ENCODE measurements around a stretch of chr6.

DNA sequence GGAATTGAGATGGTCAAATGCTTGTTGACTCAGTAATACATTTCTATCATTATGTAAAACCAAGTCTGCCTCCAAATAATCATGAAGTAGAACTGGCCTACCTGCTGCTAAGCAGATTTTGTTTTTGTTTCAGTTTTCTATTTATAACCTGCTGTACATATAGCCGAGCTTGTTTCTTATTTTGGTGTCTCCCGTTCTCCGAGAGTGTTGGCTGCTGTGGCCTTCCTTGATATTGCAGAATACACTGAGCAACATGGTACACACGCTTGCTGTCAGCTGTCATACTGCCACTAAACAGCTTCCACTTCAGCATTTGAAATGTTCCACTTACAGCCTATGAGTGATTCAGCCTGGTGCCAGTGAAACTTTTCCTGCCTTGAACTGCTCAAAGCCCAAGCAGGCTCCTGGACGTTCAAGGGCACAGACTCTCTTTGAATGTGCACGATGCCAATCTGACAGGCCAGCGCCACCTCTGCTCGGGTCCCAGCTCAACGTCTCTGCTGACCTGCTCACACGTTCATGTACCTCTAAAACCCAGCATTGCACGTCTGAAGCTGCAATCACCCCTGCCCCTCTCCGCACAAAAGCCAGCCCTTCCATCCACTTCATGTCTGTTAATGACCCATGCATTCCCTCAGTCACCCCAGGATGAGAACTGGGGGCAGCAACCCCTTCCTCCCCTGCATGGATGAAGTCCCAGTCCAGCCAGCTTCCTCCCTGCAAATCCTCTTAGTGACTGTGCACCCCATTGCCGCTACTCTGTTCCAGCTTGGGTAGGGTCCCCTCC, 87.2 kb downstream of the PSMG4 start:
- RRBS = no CpG with 5 or more reads among the region's 13 CpGs

DNA sequence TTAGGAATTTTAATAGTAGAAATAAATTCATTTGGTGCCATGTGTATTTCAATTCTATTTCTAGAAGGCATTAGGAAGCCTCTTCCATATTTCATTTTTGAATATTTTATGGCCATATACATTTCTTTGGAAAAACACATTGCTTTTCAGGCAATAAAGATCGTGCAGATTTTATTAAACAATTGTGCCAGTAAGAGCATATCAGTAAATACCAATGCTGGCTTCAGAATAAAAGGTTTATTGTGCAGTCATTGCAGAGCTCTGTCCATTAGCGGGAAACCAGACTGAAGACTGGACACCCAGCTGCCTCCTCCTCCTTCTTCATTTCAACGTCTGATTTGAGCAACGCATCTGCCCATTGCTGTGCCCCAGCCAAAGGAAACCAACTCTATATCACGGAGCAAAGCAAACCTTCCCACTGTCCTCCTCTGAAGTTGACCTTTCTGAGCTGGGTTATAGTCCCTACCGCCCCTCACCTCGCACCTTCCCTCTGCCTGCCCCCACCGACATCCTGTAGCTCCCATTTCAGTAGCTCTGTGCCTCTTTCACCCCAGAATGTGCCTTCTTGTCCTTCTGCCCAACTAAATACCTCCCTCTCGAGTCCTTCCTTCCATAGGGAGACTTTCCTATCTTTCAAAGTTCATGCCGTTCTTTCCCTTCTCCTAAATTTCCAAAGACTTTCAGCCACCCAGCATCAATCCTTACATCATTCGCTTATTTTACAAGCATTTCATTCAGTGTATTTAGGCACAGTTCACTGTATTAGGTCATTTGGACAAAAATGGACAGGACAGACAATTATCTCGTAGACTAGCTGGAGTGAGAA, 80.7 kb downstream of the SLC22A23 start:
- RRBS = no CpG with 5 or more reads among the region's 12 CpGs

- RRBS = no CpG with 5 or more reads among the region's 12 CpGs
Observed at GRCh38 chr6:3379376-3380043, 77.3 kb downstream of the SLC22A23 start.

GRCh38 chr6:3386156-3387196, 70.4 kb downstream of the SLC22A23 start:
- RRBS = no CpG with 5 or more reads among the region's 20 CpGs

- RRBS = no CpG with 5 or more reads among the region's 5 CpGs
Observed at GRCh38 chr6:3435205-3435821, 21.5 kb downstream of the SLC22A23 start.

DNA sequence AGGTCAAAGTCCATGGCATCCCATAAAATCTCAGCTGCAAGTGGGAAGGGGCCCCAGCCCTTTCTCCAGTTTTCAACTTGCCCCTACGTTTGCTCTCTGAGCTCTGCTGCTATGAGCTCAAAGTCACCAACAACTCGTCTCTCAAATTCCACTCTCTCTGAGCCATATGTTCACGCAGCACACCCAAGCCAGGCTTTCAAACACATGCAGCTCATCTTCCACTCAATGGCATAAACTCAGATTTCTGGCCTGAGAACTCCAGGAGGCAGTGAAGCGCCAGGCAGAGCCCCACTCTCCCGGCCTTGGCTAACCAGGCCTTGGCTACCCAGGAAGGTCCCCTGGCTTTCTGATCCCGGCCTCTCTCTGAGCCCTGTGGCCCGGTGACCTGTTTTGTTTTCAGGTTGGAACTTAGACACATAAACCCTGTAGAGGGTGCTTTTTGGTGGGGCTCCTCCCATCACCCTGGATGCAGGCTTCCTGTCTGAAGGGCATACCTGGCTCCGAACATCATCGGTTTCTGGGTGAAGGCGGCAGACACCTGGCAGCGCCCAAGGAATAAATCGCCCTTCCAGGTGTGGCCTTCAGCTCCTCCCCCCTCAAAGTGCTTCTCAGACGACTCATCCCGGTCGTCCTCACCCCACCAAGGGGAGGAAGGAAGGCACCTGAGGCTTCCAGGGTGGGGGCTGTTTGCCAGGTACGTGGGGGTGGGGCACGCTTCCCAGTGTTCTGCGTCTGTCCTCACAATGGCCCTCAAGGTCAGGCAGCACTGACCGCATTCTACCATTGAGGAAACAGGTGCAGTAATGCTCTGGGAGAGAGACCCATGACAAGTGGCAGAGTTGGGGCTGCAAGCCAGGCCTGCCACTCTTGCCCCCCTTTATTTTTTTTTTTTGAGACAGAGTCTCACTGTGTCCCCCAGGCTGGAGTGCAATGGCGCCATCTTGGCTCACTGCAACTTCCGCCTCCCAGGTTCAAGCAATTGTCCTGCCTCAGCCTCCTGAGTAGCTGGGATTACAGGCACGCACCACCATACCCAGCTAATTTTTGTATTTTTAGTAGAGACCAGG, 12.2 kb downstream of the SLC22A23 start:
- RRBS = 53% methylated on average over 2 of the region's 22 CpGs

- RRBS = no CpG with 5 or more reads among the region's 17 CpGs
Observed at GRCh38 chr6:3719766-3720428, 31.6 kb downstream of the PXDC1 start.

DNA sequence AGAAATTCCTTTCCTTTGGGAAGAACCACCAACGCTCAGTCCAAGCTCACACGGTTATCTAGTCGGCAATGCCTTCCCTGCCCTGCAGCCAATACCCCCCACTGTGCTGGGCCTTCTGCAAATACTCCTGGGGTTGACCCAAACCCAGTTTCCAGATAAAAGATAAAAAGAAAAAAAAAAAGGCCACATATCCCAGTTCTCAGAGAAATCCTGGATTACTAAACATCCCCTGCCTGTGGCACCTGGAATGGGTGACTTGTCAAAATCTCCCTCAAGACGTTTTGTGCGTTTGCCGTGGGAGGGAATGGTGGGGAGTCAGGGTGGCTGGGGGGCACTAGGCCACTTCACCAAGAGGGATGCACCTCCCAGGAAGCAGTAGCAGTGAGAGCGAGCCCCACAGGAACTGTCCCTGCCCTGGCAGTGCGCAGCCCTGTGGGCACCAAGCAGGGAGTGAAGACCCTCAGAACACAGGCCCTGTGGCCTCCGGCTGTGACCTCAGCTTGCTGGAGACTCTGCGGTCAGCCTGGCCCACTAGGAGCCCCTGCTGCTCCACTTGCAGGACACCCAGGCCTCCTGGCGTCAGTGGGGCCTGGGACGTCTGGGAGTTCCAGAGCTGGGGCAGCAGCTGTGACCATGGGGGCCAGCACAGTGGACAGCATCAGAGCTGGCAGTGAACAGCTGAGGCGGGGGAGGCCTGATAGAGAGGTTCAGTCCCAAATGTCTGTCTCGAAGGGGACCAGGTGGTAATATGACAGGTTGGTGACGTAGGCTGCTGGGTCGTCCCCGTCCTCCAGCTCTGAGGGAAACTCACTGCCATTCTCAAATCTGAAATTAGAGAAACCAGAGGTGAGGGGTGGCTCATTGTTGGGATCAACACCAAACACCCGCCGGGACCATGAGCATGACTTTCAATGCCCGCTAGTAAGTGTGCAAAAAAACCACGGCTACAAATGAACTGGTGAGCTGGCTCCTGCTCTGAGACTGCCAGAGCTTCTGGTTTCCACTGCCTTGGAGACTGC, 28.3 kb downstream of the PXDC1 start:
- RRBS = no CpG with 5 or more reads among the region's 21 CpGs

- RRBS = no CpG with 5 or more reads among the region's 9 CpGs
Observed at GRCh38 chr6:3752605-3752789, 984 bp upstream of the PXDC1 start.

DNA sequence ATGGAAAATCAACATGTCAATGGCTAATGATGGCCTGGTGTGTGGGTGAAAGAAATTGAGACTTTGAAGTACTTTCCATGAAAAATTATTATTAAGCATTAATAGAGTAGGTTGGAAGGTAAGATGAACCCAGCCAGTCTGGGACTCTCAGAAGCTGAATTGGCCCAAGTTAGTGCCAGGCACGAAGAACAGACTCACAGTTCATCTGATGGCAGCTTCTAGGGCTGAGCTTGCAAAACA, 38.9 kb upstream of the PXDC1 start:
- RRBS = no CpG with 5 or more reads among the region's 1 CpG

DNA sequence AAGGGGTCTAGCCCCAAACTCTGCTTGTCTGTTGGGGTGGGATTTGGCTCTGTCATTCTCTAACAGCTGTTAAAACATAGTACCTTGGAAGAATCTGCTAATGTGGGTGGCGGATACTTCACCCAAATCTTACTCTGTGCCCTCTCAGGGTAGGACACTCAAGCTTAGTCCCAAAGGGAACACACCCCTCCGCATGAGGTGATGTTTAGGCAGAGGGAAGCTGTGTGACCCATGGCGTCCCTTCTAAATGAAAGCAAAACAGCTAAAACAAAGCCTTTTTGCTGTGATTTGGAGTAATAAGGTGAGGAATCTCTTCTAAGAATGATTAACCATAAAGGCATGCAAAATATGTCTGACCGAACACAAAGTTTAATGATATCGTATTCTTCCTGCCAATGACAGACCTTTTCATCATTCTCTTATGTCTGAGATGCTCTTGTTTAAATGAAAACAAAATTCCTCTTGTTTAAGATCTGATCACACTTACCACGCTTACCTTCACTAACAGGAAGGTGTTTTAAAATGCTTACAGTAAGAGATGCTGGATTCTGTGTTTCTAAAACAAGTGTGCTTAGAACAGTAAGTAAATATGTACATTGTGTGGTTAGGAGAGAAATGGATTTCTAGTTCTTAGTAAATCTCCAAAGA, 46.1 kb upstream of the PXDC1 start:
- RRBS = no CpG with 5 or more reads among the region's 6 CpGs

DNA sequence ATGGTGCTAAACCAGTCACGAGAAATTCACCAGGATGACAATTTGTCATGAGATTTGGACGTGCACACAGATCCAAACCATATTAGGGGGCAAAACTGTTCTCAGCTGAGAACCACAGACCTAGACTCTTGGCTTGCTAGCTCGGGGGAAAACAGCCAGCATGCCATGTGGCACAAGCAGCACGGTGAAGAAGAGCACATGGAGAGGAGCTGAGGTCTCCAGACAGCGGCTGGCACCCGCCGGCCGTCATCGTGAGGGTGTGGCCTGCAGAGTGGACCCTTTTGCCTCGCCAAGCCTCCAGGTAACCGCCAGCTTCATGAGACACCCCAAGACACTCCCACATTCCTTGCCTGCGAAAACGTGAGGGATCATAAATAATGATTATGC, 23.1 kb downstream of the FAM50B start:
- RRBS = no CpG with 5 or more reads among the region's 13 CpGs

DNA sequence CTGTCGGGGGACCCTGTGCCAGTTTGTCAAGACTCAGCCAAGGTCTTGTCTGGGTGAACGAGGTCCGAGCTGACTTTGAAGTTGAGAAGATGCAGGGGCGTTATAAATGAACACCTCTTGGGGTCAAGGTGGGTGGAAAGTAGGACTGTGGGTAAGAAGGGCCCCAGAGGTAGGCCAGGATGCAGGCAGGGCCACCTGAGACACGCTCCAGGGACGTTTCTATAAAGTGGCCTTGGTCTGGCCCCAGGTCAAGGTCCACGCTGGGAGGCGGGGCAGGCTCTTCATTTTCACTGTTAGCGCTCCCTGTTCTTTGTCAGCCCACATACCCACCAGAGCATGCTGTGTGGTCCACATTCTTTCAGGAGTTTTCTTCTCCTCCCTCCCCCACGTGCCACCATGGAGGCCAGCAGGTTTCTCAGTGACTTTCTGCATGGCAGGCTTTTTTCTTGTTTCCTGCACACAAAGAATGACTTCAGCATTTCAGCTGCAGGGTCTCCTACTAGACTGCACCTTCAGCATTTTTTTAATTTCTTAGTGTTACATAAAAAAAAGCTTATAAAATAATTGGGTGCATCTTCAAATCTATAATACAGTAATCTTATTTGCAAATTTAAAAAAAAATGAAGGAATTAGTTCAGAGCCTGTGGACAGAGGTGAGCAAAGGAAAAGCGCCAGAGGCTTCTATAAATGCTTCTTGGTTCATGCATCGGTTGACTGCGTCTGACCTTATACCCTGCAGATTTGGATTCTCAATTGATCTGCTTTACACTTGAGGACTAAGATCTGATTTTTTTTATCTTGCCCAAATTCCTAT, 57.5 kb downstream of the FAM50B start:
- RRBS = no CpG with 5 or more reads among the region's 13 CpGs

GRCh38 chr6:3996977-3997697, 24.0 kb upstream of the PRPF4B start:
- RRBS = no CpG with 5 or more reads among the region's 5 CpGs

DNA sequence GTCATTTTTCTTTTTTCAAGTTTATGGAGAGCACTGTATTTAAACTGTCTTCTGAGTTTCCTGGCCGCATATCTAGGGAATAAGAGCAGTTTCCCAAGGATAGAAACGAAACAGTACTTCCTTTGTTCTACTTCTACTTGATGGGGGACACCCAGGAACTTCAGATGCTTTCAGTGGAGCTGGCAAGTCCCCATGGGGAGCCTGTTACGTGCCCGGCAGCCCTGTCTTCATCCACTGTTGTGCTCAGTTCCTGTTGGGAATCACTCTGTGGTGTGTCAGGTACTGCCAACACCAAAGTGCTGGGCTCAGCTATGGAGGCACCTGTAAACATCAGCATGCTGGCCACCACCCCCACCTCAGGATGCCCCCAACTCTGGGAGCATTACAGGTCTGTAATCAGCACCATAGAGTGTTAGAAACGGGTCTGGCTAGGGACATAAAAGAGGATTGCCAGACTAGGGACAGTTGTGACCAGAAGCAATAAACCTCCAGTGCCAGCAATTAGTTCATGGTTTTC, 221.7 kb upstream of the ECI2 start:
- RRBS = no CpG with 5 or more reads among the region's 5 CpGs

DNA sequence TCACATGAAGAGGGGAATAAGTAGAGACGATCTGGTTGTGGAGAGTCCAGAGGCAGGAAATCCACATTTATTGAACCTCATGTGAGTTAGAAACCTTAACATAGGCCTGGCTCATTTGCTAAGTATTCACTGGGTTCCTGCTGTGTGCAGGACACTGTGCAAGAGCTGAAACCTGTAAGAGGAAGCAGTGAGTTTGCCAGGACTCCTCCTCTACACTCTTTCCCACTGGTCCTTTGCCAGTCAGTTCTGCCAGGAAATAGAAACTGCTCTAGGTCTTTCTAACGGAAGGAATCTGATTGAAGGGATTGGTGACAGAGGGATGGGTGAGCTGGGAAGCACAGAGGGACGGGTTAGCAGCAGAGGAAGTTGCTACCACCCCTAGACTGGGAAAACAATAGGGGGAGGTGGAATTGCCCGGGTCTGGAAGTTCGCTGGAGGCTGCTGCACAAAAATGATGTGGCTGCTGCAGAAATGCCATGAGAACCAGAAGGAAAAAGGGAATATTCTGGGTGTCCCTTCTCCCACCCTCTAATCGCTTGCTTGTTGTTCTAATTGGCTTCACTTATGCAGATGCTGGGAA, 234.3 kb upstream of the ECI2 start:
- RRBS = no CpG with 5 or more reads among the region's 6 CpGs

- RRBS = no CpG with 5 or more reads among the region's 8 CpGs
Observed at GRCh38 chr6:4446954-4447432, 311.6 kb upstream of the ECI2 start.

DNA sequence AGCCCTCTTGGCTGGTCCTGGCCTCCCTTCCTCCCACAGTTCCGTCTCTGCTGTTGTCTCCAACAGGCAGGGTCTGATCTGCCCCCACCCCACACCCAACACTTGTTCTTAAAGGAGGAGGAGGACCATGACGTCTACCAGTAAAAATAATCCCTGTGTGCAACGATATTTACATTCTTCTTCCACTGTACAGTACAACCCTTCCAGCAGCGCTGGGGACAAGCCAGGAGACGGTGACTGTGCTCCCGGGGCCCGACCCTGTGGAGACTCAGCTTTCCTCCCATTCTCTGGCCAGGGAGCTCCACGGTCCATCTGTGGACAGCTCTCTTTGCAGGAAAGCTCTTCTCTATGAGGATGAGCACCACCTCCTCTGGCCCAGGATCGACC, 115.3 kb upstream of the CDYL start:
- RRBS = no CpG with 5 or more reads among the region's 9 CpGs

DNA sequence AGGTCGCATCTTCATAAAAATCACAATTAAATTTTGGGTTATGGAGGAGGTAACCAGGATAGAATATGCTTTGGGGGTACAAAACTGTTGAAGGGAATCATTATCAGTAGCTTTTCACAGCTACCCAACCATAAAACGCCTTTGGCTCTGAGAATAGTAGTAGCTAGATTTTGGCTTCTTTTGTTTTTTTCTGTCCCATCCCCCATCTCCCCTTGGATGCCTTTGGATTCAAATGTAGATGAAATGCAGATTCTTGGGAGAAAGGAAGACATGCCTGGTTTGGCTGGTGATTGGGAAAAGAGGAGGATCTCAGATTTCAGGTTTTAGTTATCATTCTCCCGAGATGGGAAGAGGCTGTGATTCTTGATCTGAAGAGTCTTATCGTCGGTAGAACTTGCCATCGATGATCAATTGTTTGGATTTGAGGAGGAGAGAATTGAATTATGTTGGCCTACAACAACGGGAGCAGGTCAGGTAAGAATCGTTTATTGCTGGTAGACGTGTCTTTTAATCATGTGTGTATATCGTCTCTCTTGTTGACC, 3.4 kb upstream of the CDYL start:
- RRBS = no CpG with 5 or more reads among the region's 10 CpGs

DNA sequence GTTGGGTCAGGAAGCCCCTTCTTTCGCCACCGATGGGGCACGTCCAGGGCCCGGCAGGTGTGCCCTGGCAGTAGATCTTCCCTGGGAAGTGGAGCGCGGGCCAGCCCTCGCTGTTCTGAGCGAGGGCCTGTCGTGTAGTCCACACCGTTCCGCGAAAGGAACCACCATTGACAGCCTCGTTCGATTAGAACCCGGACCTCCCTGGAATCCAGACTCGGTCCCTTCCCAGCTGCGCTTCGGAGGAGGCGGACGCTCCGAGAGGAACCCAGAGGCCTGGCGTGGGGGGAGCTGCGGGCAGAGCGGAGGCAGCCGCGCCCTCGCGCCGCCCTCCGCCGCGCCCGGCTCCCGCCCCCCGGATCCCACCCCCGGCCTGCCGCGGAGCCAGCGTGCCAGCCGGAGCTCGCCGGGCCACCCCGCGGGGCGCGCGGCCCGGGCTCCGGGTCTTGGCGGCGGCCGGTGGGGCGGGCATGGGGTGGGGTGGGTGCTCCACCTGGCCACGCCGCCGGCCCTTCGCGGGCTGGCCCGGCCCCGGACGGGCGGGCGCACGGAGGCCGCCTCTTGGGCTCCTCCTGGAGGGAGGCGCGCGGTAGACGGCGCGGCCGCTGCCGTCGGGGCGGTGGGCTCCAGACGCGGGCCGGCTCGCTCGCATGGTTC, 767 bp upstream of the CDYL start:
- RRBS = 8% methylated on average over 5 of the region's 80 CpGs

Measured in iris pigment epithelial cell (primary cell).